HL-60 (cell line): ENCODE data around the genes TUT7, DAPK1 and SPATA31C2.

GRCh38 chr9:86041318-86041785 lies 58.0 kb downstream of the GOLM1 start:
- RRBS = 48% methylated on average over 3 of the region's 8 CpGs

- RRBS = 4% methylated on average over 4 of the region's 26 CpGs
These were observed 336 bp upstream of the GOLM1 start for GRCh38 chr9:86099740-86100048.

DNA sequence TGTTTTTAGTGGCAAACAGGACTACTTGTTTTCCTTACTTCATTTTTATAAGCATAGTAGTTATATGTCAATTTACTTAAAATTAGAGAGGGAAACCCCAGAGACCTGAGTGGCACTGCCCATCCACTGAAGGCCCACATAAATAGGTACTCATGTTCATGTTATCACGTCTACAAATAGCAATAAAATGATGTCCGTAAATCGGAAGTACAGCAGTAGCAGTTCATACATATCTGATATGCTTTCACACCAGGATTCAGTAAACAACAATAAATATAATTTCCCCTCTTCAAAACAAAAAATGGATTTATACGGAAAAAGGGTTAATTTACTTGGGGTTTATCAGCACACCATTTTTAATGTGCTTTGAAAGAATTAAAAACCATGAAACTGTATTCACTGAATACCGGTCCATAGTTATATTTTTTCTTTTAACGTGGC lies 5.7 kb upstream of the ISCA1 start:
- RRBS = no CpG with 5 or more reads among the region's 6 CpGs

DNA sequence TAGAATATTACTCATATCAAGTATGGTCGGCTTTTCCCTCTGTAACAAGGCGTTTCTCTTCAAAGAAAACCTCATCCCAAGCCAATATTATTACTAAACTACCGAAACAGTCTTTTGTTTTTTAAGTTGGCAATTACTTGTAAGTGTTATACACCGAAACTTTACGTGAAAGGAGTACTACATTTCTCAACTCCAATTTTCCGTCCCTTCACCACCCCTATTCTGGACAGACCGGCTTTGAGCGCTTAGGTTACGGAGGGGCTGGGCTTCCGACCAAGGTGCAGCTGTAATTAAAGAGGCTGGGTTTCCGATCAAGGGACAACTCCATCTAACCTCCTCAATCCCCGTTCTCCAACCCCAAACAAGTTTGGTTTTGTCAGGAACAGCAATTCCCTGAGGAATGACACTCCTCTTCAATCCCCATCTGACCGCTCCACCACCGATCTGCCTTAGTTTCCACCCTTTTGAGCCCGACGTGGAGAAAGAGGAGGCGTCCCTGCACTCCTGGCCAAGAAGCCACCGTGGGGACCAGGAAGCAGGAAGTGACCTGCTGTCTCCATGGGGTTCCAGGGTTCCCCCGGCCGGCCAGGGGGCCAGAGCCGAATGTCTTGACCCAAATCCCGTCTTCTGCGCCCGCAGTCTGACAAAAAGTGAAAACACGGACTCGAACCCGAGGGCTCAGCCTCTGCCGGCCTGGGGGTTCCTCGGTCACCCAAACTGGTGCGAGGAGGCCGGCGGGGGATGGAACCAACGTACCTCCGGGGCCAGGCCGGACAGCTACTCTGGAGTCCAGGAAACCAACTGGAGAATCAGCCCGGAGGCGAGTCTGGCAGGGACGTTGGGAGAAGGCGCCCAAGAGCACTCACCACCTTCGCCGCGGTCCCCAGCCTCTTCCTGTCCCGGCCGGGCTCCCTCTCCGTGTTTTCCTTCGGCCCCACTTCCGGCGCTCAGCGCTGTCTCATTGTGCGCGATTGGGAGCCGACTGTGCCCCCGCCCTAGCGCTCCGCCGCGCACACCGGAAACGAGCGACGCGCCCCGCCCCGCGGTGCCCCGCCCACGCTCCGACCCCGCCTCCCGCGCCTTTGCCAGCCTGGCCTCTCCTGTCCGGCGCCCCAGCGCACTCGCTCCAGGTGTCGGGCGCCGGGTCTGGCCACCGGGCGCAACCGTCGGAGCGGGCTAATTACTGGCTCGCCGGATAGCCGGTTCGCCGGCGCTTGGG lies at the start of gene TUT7:
TSS of gene TUT7 (minus strand) at position 896 of the 1,219 bp plus-strand sequence.
- RRBS = 3% methylated on average over 50 of the region's 89 CpGs

DNA sequence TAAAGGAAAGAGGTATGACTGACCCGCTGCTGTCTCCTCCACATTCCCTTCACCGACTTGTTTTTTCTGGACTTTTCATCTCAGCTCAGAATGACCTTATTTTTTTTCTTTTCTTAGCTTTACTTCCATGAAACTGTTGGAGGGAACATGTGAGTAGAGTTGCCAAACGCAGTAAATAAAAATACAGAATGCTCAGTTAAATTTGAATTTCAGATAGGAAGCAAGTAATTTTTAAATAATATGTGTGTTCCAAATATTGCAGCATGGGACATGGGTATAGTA lies 230.1 kb upstream of the TUT7 start:
- RRBS = no CpG with 5 or more reads among the region's 3 CpGs

DNA sequence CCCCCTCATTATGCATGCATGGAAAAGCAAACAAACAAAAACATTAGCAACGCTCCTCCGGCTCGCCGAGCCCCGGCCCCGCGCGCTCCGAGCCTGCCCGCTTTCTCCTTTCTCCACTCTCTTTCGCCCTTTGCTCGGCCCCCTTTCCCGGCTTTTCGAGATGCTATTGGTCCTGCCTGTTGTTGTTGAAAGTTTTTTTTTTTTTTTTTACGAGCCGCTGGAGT lies 181 bp upstream of the GAS1 start:
- RRBS = 2% methylated on average over 11 of the region's 16 CpGs

DNA sequence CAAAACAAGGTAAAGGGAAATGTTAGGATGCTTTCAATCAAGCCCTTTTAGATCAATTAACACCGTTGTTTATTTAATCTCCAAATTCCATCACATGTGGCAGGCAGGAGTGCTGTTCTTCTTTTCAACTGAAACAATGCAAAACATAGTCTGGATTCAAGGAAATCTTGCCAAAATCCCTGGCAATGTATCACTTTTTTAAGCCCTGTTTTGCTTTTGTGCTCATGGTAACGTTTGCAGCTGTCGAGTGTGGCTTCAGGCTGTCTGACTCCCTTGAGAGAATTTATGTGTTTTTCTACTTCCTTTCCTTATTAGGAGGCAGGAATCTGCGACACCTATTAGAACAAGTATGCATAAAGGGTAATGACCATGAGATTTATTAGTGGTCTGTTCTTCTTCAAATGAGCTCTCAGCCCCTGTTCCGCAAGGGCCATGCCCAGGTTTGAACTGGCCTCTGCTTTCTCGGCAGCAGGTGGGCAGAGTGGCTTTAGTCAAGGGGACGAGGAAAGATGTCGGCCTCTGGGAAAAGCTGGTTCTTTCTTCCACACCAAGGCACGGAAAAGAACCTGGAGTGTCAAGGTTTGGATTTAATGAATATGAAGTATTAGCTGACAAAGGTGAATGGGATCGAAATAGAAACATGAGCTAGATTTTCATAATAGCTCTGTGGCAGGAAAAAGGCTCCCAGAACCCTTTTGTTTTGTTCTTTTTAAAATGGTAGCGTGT lies 86.9 kb upstream of the GAS1 start:
- RRBS = no CpG with 5 or more reads among the region's 11 CpGs

DNA sequence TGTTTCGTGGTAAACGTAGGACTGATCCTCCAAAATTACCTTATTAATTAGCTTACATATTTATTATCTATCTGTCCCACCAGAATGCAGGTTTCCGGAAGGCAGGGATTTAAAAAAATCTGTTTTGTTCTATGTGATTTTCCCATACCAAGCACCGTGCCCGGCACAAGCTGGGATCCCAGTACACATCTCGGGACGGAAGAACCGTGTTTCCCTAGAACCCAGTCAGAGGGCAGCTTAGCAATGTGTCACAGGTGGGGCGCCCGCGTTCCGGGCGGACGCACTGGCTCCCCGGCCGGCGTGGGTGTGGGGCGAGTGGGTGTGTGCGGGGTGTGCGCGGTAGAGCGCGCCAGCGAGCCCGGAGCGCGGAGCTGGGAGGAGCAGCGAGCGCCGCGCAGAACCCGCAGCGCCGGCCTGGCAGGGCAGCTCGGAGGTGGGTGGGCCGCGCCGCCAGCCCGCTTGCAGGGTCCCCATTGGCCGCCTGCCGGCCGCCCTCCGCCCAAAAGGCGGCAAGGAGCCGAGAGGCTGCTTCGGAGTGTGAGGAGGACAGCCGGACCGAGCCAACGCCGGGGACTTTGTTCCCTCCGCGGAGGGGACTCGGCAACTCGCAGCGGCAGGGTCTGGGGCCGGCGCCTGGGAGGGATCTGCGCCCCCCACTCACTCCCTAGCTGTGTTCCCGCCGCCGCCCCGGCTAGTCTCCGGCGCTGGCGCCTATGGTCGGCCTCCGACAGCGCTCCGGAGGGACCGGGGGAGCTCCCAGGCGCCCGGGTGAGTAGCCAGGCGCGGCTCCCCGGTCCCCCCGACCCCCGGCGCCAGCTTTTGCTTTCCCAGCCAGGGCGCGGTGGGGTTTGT lies at the start of gene DAPK1:
TSS of gene DAPK1 (plus strand) at position 528 of the 852 bp plus-strand sequence.
- RRBS = 11% methylated on average over 60 of the region's 80 CpGs

DNA sequence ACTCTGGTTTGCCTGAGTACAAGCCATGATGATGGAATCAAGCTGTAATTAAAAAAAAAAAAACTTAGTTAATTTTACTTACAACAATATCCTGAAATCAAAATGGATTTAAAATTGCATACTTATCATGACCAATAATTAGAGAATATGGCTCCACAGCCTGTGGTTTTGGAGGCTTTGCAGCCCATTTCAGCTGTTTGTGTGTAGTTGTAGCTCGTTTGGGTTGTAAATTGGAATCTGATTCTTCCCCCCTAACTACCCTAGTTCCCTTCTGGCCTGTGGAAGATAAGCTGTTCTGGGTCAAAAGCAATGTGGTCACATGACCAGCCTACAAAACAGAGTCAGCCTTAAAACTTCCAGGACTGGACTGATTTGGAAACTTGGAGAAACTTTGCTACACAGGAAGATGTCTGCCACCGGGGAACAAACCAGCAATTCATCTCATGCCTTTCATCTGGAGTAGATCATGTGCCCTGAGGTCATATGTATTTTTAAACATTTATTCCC lies 83.8 kb downstream of the DAPK1 start:
- RRBS = no CpG with 5 or more reads among the region's 2 CpGs

- RRBS = no CpG with 5 or more reads among the region's 13 CpGs
These were observed 110.2 kb upstream of the CTSL start for GRCh38 chr9:87615351-87616490.

GRCh38 chr9:87644803-87645203 lies 81.1 kb upstream of the CTSL start:
- RRBS = no CpG with 5 or more reads among the region's 1 CpG

GRCh38 chr9:87657154-87657688 lies 68.7 kb upstream of the CTSL start:
- RRBS = no CpG with 5 or more reads among the region's 7 CpGs

DNA sequence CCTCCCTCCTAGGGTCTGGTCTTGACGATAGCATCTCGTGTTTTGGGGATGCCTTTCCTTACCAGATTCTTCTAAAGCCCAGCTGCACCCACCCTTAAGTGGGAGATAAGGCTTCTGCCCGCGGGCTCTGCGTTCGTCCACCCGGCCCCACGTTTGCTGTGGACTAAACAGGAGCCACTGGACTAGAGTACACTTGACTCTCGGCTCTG lies 487 bp upstream of the CTSL start:
- RRBS = no CpG with 5 or more reads among the region's 9 CpGs

- RRBS = no CpG with 5 or more reads among the region's 3 CpGs
These were observed 3.4 kb downstream of the CTSL start for GRCh38 chr9:87729228-87729795.

DNA sequence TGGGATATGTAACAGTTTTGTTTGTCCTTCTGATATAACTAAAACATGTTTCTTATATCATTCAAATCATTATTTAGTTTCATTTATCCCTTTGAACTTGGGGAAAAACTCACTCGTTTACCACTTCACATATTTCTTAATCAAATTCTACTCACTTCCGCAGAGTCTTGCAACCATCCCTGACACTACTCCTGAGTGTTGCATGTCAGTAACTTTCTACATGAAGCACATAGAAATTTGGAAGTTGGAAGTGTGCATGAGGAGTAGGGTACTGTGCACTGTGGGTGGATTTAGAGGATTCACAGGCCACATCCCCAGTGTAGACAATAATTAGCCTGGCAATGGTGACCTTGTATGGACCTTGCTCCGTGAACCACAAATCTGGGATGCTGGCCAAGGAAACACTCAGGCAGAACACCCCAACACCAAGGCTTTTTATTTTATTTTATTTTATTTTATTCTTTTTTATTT lies 25.4 kb downstream of the CTSL start:
- RRBS = no CpG with 5 or more reads among the region's 3 CpGs

DNA sequence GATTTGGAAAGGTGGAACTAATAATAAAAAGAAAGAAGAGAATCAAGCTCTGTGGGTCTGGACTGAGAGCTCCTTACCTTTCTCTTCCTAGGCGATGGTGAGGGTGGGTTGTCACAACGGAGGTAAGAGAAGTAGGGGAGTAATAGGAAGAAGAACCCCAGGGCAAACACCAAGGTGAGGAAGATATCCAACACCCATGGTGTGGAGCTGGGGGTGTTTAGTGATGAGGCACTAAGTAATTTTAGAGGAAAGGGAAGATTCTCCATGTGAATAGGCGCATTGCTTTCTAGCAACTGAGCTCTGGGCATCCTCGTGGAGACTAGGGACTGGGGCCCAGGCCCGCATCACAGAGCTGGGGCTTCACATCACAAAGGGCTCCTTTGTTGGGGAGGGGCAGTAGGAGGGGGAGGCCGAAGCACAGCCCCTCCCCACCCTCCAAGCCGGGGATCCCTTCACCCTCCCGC lies at the start of gene SPATA31C2:
TSS of gene SPATA31C2 (minus strand) at position 295 of the 464 bp plus-strand sequence.
- RRBS = no CpG with 5 or more reads among the region's 8 CpGs

DNA sequence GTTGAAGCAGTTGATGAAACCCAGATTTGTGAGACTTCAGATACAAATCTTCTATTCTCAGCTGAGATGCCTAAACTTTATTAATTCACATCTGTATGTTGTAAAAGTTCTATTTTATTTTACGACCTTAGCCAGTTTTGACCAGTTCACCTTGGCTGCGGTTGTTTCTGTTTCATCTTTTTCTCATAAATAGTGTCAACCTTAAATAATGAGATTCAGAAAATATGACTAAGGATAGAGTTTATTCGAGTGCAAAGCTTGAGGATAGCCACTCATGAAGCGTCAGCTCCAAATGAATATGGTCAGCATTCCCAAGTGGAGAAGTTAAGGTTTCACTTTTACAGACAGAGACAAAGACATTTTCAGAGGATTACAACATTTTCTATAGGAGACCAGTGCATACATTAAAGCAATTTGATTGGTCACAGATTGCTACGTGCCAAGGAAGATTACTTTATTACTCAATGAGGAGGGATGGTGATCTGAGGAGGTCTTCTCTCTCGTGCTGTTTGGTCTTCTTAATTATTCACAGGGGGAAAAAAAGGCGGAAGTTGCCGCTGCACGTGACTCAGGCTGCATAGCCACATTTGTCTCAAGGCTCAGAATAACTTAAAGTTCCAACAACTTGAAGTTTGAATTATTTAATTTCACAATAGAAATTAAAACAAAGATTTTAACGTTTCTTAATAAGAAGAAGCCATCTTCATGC lies 60.0 kb upstream of the SPATA31C2 start:
- RRBS = no CpG with 5 or more reads among the region's 10 CpGs

DNA sequence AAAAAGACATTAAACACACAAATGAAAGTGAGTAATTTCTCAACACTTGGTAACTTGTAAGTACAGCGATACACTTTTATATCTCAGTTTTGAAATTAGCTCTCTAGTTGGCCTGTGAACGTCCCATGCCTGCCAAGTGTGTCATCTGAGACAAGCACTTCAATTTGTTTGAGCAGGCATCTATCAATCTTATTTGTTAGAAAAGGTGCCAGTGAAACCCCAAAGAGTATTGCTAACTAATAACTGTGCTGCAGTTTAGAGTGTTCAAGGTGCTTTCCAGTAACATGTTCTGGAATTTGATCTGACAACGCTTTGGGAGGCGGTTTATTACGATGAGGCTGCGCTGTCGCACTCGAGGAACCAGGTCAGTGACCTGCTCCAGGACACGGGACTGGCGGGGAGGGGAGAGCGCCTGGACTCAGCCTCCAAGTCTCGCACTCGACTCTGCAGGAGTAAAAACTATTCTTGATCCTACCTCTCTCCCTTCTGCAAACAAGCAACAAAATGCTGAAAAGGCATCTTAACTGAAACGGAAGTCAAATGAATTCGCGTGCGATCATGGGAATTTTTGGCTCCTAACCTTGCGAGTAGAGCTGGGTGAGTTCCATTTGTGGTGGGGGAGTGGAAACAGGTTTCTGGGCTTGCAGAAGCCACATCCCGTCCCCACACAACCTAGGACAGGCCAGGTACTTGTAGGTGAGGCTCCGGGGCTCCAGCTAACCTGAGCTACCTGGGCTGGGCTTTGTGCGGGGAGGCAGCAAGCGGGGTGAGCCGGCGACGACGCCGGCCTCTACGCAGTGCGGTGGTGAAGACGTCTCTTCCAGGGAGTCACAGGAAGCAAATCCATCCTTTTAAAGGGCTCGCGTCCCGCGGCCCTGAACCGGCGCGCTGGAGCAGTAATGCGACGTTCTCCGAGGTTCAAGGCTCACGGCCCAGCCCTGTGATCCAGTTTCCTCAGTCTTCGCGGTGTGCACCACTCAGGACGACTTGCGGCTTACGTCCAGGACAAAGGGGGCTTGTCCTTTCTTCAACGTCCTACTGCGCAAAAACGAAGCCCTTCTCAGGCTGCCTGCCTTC lies 826 bp upstream of the SPIN1 start:
- RRBS = 3% methylated on average over 13 of the region's 49 CpGs

DNA sequence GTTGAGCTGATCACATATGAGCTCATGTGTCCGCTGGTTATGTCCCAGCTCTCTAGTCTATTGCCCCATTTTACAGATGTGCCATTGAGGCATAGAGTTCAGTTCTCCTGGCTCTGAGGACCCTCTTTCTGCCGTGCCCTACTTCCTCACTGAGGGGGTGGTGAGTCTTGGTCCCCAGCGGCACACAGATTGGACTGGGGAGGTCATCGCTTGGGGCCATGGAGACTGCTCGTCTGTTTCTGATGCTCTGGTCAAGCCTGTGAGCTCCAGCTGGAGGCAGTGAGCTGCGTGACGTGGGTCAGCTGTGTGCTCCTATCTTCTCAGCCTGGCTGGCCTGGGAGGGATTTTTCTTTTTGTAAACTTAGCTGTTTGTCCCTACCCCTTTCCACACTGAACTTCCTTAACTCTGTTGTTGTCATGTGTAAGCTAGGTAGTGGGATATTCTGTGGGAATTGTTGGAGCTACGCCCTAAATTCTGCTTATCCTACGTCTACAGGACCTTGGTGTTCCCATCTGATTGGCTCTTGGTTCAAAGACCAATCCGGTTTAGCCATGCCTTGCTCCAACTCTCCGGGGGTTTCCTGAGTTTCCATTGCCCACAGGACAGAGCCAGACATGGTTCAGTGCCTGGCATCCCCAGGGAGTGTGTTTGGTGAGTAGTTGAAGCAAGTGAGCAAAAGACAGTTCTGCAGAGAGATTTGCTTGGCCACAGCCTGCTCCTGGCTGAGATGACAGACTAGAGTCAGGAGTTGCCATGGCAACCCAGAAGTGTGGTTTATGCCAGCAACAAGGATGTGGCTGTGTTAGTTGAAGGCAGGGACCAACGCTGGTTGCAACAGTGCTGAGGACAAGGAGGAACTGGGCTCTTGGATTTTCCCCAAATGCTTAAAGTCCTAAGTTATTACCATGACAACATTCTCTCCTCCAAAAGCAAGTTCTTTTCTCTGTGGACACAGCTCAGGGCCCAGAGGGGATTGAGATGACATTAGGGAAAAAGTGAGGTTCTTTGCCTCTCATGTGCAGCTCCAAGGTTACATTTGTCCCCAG lies 2.5 kb downstream of the NXNL2 start:
- RRBS = no CpG with 5 or more reads among the region's 12 CpGs

- RRBS = no CpG with 5 or more reads among the region's 7 CpGs
These were observed 39.9 kb downstream of the NXNL2 start for GRCh38 chr9:88574955-88575268.